Choroid plexus epithelial cell (primary cell): ENCODE measurements around a stretch of chr10.

GRCh38 chr10:6162406-6162931 is 40.3 kb upstream of the PFKFB3 start:
- RRBS: no CpG with 5 or more reads among the region's 6 CpGs

DNA sequence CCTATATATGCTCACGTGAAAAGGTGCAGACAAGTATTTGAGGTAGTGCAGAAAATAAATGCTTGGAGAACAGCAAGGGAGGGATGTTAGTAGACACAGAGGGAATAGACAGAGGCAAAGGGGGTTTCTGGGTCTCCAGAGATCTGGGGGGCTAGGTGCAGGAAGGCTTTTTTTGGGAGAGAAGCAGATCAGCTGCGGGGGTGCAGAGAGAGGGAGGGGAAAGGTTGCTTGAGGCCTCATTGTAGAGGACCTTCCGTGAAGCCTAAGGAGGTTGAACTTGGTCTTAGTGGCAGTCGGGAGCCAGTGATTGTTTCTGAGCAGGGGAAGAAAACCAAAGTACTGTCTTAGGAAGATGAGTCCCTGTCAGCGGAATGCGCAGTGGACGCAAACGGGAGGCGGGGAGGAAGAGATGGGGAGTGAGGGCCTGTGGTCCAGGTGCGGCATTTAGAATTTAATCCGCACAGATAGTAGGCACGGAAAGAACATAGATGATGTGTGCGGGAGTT is 29.2 kb upstream of the PFKFB3 start:
- RRBS: no CpG with 5 or more reads among the region's 13 CpGs

GRCh38 chr10:6200468-6201406 is 2.0 kb upstream of the PFKFB3 start:
- RRBS: no CpG with 5 or more reads among the region's 53 CpGs

DNA sequence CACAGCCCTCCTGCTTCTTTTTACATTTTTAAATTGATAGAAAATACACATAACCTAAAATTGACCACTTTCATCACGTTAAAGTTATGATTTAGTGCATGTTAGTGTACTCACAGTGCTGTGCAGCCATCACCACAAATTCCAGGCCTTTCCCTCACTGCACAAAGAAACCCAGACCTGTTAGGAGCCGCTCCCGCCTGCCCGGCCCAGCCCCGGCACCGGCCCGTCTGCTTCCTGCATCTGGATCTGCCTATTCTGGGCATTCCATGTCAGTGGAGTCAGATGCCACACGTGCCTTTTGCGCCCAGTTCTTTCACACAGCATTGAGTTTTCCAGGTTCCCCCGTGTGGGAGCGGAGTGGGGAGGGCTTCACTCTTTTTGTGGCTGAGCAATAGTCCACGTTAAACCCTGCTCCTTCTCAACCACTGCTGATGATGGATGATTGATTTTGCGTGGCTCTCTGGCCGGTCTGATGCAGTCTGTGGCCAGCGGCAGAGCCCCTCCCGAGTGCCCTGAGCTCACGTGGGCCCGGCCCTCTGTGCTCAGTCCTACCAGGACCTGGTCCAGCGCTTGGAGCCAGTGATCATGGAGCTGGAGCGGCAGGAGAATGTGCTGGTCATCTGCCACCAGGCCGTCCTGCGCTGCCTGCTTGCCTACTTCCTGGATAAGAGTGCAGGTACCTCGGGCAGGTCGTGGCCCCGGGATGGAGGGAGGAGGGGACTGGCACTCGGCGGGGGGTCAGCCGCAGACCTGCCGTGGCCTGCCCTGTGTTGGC is 19.8 kb downstream of the PFKFB3 start:
- RRBS: 83% methylated on average over 5 of the region's 29 CpGs

GRCh38 chr10:6401034-6402175 is 178.7 kb downstream of the PRKCQ start:
- RRBS: no CpG with 5 or more reads among the region's 25 CpGs

DNA sequence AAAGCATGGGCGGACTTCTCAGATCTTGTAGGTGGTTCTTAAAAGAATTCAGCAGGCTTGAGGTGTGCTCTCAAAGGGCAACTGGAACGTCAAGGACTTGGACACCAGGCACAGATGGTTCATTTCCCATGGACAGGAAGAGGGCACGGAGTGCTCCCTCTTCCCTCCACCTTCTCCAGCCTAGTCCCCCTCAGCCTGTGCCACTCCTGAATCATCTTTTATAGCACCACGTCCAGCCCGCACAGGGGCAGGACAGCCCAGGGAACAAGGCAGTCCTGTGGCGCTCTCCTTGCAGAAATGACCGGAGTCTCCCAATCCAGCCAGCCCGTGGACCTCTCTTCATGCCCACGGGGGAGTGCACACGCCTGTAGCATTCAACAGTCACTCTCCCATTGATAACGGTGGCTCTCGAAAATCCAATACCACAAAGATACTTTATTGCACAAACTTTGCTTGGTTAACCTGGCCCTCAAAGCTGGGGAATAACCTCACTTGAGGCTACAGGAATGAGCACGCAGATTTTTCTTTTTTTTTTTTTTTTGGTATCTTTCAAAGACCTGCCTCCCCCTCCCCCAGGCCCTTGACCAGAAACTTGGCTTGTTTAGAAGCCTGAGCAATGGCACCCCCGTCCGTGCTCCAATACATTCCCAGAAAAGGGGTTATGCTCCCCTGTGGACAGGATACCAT is 808 bp downstream of the PRKCQ start:
- RRBS: no CpG with 5 or more reads among the region's 15 CpGs

DNA sequence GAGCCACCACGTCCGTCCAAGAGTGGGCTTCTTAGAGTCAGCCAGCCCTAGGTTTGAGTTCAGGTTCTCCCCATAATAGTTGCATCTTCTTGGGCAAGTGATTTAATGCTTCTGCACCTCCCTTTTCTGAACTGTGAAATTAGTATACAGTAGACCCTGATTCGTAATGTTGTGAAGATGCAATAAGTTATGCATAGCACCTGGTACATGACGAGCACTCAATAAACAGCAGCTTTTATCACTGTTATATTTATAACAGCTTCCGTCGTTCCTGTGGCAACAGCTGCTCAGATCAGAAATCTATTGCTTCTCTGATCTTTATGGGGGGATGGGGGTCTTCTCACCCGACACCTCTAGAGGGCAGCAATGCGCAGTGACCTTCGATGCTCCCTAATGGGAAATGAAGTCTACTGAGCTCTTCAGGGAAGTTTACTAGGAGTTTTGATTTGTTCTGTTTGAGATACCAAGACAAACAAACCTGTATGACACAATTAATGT is 289.7 kb downstream of the SFMBT2 start:
- RRBS: no CpG with 5 or more reads among the region's 9 CpGs

GRCh38 chr10:7264066-7264960 is 146.5 kb downstream of the SFMBT2 start:
- RRBS: no CpG with 5 or more reads among the region's 13 CpGs

DNA sequence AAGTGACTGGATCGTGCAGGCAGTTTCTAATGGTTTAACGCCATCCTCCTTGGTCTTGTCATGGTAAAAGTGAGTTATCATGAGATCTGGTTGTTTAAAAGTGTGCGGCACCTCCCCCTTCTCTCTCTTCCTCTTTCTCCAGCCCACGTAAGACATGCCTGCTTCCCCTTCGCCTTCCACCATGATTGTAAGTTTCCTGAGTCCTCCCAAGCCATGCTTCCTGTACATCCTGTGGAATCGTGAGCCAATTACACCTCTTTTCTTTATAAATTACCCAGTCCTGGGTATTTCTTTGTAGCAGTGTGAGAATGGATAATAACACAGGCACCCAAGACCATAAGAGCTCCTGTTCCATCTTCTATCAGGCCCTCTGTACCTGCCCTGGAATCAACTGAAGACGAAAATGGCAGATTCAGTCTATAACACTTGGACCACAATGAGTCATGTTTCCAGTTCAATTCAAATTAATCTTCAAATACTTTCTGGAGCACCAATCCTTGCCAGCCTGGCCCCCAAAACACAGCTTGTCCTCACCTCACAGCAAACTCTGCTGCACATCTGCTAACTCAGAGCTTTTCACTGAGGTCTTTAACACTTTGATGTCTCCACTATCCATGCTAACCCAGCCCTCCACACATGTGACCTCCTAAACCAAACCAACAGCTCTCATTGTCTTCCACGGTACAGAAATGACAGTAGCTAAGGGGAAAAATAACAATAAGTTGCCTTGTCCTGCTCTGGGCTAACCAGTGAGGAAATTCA is 73.2 kb downstream of the SFMBT2 start:
- RRBS: no CpG with 5 or more reads among the region's 8 CpGs

DNA sequence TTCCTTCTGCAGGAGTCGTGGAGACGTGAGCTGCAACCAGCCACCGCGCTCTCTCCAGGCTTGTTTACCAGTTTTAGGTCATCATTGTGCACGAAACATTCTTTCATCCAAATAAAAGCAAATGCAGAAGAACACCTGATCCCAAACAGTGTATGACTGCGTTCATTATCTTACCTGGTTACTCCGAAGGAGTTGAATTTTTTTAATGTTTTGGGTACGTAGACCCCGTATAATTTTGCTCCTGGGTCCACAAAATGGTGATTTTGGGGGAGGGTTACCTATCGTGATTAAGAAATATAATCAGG is 2.4 kb upstream of the SFMBT2 start:
- RRBS: no CpG with 5 or more reads among the region's 10 CpGs

DNA sequence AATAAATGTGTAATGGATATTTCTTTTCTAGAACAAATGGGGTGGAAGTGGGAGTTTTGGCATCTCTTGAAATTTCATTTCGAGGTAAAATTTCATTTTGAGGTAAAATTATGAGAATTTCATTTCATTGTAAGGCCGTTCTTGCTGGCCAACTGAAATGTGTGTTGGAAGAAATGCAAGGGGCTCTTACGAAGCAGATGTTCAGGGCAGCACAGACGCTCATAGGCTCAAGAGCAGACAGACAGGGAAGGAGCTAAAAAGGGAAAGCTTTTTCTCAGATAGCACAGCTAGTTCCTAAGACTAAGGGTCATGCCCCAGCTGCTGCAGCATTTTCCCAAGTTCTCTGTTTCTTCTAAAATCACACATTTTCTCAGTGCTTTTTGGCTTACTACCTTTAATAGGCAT is 65.1 kb upstream of the SFMBT2 start:
- RRBS: no CpG with 5 or more reads among the region's 4 CpGs

- RRBS: no CpG with 5 or more reads among the region's 9 CpGs
Observed at GRCh38 chr10:7484306-7484885, 73.6 kb upstream of the SFMBT2 start.

DNA sequence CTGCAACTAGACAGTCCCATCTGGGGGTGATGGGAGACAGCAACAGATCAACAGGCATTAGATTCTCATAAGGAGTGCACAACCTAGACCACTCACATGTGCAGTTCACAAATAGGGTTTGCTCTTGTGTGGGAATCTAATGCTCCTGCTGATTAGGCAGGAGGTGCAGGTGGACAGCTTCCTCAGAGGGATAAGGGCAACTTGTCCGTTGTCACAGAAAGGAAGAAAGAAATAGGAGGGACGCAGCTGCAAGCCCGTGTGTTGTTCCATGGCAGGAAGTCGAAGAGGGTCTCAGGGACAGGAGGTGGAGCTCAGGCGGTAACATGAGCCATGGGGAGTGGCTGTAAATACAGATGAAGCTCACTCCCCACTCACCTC is 101.5 kb upstream of the SFMBT2 start:
- RRBS: no CpG with 5 or more reads among the region's 5 CpGs

DNA sequence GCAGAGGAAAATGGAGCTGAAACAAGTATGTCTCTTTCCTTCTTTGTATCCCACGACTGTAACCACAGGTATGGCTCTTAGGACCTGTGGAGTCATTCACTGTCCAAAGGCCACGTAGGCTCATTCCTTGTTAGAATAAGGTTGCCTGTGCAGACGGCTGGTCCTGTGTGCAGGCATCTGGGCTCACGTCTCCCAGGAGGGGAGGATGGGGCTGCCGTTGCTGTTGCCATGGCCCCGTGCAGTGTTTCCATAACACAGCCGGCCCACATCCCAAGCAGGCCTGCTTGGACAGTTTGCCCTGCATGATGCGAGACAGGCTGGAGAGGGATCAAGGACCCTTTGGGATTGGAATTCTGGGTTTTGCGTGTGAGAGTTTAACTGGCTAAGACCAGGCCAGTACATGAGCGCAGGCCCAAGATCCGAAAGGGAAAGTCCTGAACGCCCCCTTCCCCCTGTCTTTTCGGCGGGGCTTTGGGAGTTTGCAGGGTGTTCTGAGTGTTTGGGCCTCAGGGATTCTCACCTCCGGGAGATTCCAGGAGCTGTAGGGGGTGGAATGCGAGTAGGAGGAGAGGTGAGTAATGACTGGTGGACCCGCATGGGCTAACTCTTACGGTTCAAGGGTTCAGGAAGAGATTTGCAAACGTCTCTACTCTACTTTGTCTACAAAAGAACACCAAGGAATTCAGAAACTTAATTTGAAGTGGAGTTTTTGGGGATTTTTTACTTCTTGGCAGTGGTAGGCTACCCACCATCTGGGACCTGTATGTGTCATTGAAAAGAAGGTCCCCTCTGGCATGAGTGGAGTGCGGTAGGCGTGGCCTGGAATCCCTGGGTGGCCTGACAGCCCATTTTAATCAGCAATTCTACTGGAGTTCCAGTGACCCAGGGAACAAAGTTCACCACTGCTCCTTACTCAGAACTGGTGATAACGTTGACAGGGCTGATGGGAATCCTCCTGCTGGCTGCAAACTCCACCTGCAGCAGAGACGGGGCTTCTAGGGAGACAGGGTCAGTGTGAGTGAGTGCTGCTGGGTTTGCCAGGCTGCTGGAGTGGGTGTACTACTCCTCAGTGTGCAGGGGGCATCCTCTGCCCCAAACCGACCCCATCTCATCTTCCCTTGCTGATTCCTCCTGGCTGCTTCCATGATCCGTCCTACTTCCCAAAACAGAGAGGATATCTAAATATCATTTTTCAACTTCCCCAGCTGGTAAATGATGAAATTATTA is 125.3 kb downstream of the ITIH5 start:
- RRBS: no CpG with 5 or more reads among the region's 25 CpGs

GRCh38 chr10:7808979-7809782 is 9.1 kb upstream of the TAF3 start:
- RRBS: no CpG with 5 or more reads among the region's 3 CpGs

GRCh38 chr10:7854751-7855710 is 36.7 kb downstream of the TAF3 start:
- RRBS: no CpG with 5 or more reads among the region's 7 CpGs

- RRBS: no CpG with 5 or more reads among the region's 16 CpGs
Observed at GRCh38 chr10:8014767-8015587, 39.5 kb upstream of the GATA3 start.

- RRBS: no CpG with 5 or more reads among the region's 15 CpGs
Observed at GRCh38 chr10:8056784-8057525, 2.5 kb downstream of the GATA3 start.

- RRBS: no CpG with 5 or more reads among the region's 11 CpGs
Observed at GRCh38 chr10:8275811-8276429, 221.4 kb downstream of the GATA3 start.